Pericardium (tissue), 1 donor: ENCODE results near the gene MED14.

GRCh38 chrX:38219928-38220371 is 721 bp downstream of the SRPX start:
- RRBS = no CpG with 5 or more reads among the region's 14 CpGs

DNA sequence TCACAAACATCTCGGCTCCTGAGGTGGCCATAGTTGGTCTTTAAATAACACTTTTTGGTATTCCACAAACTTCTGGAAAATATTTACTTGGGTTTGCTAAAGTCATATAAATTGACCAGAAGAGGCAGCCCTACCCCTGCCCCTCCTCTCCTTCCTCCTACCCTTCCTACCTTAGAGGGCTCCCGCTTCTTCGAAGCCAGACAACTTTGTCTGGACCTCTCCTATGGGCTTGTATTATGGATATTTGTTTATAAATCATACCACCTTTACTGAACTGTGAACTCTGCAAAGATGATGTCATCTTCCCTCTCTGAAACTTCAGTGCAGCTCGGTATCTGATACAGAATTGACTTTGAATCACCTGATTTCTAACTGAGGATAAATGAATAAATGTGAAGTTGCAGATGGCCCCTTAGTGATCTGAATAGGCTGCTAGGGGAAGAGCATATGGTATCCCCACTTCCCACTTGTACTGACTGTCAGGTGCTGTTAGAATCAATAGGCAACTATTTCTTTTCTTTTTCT is 1.1 kb upstream of the OTC start:
- RRBS = no CpG with 5 or more reads among the region's 4 CpGs

DNA sequence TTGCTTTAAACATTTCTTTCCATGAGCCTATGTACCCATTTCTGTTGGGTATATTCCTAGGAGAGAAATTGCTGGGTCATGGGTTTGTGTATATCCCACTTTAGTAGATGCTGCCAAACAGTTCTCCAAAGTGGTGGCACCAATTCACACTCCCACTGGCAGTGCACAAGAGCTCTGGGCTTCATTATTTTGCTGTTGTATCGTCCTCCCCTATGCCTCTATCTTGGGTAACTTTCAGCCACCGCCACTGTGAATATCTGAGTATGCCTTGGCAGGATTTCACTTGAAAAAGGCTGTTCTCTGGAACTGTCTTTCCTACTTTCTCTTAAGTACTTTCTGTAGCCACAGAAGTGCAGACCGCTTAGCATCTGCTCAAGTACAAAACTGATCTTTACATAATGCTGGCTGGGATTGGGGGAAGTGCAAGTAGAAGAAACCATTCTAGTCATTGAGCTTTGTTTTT is 77.3 kb downstream of the MID1IP1 start:
- RRBS = no CpG with 5 or more reads among the region's 3 CpGs

- RRBS = no CpG with 5 or more reads among the region's 13 CpGs
These were observed 621.3 kb downstream of the BCOR start for GRCh38 chrX:39476441-39476874.

DNA sequence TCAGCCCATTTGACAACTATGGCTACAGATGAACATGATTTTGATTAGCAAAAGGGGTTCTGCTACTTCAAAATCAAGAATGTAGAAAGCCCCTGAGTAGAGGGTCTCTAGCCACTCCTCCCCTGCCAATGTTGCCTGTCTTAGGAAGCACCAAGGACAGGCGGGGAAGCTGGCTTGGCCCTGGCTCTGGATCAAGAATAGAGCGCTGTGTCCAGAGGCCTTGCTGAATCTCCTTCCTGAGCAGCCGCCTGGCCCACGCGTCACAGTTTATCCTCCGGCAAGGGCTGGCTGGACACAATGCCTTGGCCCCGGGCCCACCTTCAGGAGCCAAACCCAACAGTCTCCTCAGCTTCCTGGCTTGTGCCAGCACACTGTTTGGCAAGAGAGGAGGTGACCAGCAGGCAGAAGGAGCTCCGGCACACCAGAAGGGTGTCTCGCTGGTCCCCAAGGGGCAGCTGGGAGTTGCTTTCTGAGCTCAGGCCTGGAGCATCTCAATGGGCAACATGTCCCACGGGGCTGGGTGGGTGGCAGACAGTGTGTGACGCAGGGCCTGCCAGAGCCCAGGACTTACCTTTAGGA is 361.6 kb downstream of the BCOR start:
- RRBS = 49% methylated on average over 2 of the region's 11 CpGs

DNA sequence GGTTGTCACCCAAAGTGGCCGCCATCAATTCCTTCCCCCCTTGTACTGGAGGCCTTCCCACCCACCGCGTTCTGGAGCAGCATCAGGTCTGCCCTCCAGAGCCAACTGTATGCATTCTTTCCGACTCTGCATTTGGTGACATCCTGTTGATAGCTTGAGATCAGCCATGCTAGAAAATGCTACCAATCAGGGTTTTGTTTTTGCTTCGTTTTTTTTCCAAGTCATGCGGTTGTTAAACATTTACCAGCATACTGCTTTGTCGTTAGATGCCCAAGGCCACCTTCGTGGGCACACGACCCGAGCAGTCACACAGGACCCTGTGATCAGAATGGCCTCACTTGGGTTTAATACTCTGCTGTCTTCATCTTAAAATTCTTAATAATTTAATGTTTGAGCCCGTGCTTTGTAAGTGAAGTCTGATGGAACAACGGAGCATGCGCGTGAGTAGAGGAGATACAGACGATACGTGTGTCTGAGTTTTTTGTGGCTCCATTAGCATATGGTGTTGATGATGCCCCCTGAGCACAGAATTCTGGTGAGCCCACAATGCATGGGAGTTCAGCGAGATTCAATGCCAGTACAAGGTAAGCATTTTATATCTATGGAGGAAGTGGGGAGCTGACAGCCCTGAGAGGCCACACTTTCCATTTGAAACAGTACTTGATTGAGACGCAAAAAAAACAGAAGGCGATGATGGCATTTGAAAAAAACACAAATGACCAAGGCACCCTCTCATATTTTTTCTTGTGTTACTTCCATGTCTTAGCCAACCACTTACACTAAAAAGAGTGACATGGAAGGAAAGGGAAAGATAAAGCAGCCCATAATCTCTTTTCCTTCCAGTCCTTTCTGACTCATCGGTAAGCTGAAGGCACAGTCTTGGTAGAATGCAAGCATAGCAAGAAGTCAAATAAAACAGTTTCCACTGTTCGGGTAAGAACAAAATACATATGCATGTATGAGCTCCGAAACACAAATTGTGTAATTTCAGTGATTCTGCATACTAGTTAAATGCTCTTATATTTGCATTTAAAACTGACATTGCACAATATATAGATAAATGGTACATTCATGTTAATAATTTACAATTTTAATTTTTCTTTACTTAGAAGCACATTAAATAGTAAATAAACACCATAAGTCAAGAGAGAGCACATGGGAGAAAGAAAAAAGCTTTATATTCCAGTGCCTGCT is 323.5 kb downstream of the BCOR start:
- RRBS = no CpG with 5 or more reads among the region's 22 CpGs

DNA sequence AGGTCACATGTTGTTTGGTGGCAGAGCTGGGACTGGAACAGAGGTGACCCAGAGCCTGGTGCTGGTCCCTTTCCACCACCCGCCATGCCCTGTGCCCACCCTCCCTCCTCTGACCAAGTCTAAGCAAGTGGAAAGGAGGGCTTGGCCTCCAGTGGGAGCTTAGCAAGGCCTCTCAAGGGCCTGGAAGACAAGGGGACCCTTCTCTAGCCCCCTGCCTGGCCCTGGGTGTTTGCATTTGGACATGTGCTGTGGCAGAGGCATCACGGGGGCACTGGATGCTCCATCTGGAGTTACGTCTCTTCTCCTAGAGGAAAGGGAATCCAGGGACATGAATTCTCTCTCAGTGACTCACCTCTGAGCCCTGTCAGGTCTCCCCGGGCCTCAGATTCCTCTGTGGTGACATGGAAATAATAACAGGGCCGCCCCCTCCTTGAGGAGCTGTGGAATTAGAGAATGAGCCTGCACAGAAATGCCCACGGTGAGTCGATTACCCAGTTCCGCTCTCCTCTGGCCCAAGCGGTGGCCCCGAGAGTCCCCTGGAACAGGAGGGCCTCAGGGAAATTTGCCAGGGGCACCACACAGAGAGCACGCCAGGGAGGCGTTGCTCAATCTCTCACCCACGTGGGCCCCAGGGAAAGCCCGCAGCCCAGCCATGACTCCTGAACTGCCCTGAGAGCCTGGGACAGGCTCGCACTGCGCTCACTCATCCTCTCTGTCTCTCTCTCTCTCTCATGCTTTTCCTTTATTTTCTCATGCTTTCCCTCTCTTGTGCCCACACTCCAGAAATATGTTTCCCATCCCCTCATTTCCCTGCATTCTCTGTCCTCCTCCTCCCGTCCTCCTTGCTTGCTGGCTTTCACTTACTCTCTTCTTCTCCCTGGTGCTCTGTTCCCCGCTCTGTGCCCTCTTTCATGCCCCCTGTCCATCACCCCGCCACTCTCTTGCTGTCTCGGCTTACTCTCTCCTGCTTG is 189.5 kb downstream of the BCOR start:
- RRBS = no CpG with 5 or more reads among the region's 20 CpGs

- RRBS = 15% methylated on average over 42 of the region's 72 CpGs
These were observed 92.4 kb downstream of the BCOR start for GRCh38 chrX:40005160-40005938.

GRCh38 chrX:40007085-40007382 is 90.7 kb downstream of the BCOR start:
- RRBS = no CpG with 5 or more reads among the region's 15 CpGs

- RRBS = no CpG with 5 or more reads among the region's 32 CpGs
These were observed 90.1 kb downstream of the BCOR start for GRCh38 chrX:40007473-40008189.

GRCh38 chrX:40061944-40063243 is 35.4 kb downstream of the BCOR start:
- RRBS = 62% methylated on average over 3 of the region's 52 CpGs

- RRBS = no CpG with 5 or more reads among the region's 24 CpGs
These were observed 33.4 kb downstream of the BCOR start for GRCh38 chrX:40064243-40064922.

DNA sequence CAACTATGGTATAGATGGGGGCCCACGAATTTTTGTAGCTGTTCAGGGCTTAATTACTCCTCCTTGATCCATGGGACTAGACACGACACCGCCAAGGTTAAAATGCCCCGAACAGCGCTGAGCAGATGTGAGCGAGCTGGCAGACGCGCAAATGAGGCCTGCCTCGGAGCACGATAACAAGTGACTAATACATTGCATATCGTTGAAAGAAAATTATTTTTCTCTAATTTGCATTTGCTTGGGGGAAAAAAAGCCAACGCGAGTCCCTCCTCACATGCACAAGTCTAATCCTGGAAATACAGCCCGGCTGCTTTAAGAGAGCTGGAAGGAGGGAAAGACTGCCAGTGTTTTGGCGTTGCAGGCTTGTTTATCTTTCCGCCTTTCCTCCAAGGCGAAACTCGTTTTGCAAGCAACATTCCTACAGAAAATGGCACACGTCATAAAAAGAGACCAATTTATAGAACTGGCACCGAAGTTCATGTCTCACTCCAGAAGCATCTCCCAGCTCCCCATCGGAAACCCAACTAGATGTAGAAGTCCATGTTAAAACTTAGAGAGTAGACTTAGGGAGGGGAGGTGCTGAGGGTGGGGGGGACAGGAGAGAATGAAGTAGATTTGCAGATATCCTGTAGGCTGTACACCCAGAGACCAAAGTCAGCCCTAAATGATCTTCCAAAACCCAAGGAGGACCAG is 12.6 kb downstream of the BCOR start:
- RRBS = no CpG with 5 or more reads among the region's 21 CpGs

DNA sequence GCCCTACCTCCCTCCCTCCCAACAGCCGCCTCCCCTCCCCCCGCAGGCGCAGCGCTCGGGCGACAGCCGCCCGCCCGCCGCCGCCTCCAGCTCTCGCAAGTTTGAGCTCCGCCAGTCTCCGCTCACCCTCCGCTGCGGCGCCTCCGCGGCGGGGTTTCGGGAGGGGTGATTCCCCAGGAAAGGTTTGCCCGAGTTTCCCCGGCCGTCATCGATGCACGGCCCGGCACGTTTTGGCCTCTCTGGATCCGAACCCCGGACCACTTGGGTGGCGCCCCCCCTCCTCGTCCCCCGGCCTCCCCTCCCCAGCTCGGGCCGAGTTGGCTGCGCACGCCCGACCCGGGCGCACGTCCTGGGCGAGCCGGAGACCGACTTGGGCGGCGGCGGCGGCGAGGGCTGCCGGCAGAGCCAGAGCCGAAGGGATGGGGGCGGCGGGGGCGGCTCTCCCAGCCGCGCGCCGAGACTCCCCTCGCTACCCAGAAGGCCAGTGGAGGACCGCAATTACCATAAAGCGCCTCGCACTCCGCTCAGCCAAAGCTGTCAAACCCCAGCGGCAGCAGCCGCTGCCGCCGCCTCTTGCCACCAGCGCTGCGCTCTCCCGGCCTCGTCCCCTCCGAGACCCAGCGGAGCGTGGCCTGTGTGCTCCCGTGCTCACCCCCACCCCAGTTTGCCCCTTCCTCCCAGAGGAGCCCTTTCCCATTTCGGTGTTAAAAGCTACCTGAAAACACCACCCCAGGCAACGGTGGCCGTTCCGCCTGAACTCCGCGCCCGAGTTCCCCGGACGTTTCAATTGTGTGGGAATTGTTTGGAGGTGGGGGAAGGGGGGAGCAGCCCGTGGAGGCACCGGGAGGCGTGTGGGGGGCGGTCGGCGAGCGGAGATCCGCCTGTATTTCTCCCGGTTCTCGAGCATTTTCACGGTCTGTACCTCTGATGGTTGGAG is 560 bp upstream of the BCOR start:
- RRBS = 8% methylated on average over 31 of the region's 95 CpGs

DNA sequence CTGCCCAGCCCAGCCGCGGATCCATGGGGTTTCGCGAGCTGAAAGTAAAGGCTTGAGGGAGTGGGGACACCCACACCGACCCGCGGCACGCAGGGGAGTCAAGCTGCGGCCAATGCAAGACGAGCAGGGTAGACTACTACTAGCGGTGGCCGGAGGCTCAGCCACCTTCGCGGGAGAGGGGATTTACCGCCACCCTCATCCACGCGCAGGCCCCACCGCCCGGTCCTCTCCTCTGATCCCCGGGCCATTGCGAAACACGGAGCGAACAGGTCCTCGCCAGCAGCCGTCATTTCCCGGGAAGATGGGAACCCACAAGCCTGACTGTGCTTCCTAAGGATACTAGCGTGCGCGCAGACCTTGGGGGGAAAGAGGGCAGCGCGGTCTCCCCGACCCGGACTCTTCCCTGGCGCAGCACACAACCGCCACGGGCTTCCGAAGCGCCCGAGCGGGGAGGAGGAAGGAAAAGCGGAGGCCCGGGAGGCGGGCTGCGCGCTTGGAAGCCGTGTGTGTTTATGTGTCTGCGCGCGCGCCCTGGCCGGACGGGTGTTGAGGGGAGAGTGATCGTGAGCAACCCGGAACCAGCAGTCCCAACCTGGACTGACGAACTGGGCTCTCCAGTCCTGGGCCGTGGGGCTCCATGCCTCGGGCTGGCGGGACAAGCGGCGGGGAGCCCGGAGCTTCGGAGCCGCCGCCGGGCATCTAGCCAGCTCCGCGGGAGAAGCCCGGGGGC is 74.5 kb upstream of the BCOR start:
- RRBS = 7% methylated on average over 45 of the region's 68 CpGs

- RRBS = no CpG with 5 or more reads among the region's 5 CpGs
These were observed 96.1 kb upstream of the ATP6AP2 start for GRCh38 chrX:40484753-40485053.

GRCh38 chrX:40647625-40647984 is 244 bp upstream of the CXorf38 start:
- RRBS = 4% methylated on average over 8 of the region's 19 CpGs

DNA sequence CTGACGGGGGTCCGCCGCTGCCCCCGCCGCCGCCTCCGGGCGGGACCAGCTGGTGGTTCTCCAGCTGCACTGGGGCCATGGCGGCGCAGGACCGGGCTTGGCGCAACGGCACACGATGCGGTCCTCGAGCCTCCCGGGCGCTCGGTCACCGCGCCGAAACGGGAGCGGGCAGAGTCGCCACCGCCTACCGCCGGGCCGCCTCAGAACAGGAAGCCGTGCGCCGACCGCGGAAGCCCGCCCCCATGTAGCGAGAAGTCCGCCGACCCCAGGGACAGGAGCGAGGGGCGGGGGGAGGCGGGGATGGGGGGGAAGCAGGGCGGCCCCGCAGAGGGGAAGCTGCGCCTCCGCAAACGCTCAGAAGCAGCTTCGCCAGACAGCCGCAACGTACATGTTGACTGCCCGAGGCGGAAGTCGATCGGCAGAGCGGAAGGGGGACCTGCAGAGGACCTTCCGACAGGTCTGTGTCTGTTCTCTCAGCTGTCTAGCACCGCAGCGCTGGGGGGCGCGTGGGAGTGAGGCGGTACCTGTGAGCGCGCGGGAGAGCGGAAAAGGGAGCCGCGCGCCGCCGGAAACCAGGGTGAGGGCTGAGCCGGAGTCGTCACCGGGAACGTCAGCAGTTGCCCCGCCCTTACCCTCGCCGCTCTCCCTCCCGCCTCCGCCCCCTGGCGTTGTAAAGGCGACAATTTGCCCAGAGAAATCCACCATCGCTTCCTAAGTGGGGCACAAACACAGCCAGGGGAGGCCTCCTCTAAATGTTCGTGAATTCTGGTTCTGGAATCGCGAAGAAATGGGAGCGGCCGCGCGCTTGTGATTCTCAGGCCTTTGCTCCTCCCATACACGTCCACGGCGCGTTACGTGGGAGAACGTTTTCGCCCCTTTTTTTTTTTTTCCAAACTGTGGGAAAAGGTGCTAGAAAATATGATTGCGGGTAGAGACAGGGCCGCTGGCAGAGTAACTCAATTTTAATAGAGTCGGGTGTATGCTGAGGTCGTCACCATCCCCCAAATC is at the start of gene MED14:
MED14 (minus strand) TSS at position 209 of the 1,008 bp plus-strand sequence.
- RRBS = 3% methylated on average over 28 of the region's 99 CpGs

GRCh38 chrX:41020337-41020800 is 64.9 kb upstream of the USP9X start:
- RRBS = no CpG with 5 or more reads among the region's 4 CpGs